ENCODE measurements around a stretch of chr1.

DNA sequence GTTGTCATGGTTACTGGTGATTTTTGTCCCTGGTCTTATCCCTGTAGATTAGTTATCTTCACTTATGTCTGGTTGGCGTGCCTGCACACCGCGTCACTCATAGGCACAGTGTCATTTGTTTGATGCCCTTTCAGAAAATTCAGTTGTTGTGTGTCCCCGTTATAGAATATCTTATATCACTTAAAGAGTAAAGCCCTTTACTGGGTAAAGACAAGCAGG lies 801 bp downstream of the PPP1R12B start:
- PRO-cap, 2 experiments: peak in 1 of 2 experiments; most common plus-strand start position 142 of the sequence (in 1)

DNA sequence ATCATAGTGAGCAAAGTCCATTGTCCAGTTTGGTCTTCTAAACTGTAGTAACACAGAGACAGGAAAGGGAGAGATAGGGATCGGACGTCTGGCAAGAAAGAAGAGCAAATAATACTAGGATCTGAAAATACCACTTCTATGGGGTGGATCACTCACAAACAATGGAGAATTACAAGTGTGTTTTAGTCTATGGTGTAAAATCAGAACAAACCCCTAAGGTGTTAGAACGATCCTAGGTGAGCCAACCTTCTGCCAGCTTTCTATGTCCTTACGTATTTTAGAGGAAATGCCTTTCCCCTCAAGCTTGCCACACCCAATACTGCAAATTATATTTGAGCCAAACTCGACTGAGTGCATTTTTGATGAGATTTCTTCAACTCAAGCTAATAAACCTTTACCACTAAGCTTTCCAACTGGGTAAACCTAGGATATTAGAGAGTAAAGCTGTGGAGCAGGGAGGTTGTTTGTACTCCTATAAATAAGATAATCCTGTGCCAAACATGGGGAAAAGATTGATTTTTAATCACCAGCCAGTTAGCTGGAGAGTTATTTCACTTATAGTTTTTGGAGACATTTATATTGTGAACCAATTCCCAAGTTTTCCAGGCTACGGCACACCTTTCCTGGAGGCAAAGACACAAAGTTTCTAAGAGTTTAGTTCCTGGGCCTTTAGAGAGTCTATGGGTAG lies 3.7 kb downstream of the ADIPOR1 start:
- PRO-cap, 2 experiments: no peak in any of the 2 experiments

- PRO-cap, 2 experiments: peak in 1 of 2 experiments; most common plus-strand start chr1:203022618 (in 1)
Measured at GRCh38 chr1:203022557-203022867, 3.8 kb upstream of the PPFIA4 start.

DNA sequence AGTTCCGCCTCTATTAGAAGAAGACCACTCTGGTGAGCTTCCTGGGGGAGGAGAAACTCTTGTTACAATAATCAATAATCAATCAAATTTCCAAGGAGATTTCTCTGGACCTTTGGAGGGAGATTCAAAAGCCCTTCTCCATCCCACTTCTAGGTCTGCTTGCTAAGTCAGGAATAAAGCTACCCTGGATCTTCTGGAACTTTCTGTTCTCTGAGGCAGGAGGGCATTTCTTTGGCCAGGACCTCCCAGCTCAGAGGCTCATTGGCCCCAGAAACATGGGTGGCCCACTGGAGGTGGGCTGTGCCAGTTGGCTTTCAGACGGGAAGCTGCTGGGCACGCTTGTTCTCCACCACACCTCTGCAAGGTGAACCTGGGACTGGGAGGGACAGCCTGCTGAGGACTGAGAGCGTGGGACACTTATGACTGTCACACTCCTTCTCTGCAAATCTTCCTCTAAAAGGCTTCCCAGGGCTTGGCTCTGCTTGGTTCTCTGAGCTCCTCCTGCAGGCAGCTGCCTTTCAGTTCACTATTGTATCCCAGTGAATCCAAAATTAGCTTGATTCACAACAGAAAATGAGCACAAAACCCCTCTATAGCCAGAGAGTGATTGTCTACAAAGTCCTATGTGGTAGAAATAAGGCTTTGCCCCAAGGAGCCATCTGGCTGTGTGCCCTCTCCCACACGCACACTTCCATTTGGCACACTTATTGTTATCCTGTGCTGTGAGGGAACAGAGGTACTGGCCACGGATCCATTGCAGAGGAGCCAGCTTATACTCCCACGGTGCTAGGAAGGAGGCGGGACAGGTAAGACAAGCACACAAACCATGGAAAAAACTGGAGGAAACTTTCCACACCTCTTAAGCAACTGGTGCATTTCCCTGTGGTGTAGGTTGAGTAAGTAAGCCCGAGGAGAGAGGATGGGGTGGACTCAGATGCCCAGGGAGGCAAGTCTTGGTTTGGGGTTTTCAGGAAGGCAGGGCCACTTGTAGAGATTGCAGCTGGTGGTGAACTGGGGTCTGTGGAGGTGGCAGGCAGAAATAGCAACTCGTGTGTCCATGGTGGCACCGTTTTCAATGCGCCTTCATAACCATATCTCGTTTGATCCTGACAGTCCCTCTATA lies 19.0 kb upstream of the BTG2 start:
- PRO-cap, 2 experiments: no peak in any of the 2 experiments

DNA sequence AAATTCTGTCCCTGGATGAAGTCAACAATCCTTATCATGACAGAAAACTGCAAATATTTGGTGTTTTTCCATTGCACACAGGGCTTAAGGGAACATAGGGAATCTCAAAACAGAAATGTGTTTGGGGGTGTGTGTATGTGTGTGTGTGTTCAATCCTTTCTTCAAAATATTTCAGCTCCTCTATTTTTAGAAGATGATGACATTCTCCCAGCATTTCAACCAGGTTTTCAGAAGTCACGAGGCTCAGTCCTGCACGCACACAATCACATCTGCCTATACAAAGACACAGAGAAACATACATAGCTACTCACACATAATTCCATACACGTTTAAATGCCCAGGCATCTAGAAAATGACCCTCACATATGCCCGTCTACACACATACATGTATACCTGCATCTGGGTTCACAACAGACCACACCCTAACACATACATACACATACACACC lies 28.0 kb upstream of the FMOD start:
- PRO-cap, 2 experiments: no peak in any of the 2 experiments

DNA sequence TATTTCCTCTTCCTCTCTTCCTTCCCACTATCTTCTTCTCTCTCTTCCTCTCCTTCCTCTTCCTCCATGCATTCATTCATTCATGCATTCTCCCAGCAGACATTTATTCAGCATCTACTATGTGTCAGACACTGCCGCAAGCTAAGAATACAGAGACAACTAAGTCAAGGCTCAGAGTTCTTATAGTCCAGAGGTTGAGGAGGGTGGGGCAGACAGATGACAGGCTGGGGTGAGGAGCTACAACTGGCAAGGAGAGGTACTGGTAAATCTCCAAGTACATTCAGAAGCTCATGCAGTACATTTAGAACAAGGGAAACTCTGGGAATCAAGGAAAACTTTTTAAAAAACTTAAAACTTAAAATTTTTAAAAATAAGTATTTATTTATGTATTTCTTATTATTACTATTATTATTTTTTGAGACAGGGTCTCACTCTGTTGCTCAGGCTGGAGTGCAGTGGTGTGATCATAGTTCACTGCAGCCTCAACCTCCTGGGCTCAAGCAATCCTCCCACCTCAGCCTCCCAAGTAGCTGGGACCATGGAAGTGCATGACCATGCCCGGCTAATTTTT lies 56.5 kb upstream of the FMOD start:
- PRO-cap, 2 experiments: no peak in any of the 2 experiments

GRCh38 chr1:203464272-203464725 lies 11.3 kb upstream of the PRELP start:
- PRO-cap, 2 experiments: no peak in any of the 2 experiments

DNA sequence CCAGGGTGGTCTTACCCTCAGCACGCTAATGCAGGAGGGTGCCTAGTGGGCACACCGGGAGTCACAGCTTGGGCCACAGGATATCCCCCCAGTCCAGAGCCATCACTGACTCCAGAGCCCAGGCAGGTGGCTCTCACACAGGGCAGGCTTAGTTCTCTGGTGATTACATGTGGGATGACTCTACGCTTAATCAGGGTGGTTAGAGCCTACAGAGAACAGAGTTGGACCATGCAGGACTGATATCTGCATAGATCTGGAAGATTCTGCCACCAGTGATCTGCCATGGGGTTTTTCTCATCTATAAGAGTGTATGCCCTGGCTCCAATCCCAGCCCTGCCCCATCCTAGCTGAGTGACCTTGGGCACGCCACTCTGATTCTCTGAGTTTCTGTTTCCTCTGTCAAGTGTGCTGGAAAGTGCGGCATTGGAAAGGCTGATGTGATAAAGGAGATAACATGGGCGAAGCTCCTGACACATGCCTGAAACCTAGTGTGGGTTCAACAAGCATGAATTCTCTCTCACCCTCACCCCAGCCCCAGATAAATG lies 27.3 kb downstream of the OPTC start:
- PRO-cap, 2 experiments: no peak in any of the 2 experiments

- PRO-cap, 2 experiments: no peak in any of the 2 experiments
Measured at GRCh38 chr1:203663054-203663812, 36.6 kb downstream of the ATP2B4 start.

DNA sequence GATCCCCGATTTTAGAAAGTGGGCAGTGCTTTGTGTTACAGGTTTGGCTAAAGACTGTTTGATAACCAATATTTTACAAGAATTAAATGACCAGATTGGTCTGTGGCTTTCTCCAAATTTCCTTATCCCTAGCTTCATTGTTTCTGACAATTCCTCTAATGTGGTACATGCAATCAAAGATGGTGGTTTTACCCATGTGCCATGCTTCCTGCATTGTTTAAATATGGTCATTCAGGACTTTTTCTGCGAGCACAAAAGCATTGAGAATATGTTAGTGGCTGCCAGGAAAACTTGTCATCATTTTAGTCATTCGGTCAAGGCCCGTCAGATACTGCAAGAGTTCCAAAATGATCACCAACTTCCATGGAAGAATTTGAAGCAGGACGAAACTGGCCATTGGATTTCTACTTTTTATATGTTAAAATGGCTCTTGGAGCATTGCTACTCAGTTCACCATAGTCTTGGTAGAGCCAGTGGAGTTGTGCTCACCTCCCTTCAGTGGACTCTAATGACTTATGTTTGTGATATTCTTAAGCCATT lies 3.7 kb downstream of the ZBED6 start:
- PRO-cap, 2 experiments: no peak in any of the 2 experiments

DNA sequence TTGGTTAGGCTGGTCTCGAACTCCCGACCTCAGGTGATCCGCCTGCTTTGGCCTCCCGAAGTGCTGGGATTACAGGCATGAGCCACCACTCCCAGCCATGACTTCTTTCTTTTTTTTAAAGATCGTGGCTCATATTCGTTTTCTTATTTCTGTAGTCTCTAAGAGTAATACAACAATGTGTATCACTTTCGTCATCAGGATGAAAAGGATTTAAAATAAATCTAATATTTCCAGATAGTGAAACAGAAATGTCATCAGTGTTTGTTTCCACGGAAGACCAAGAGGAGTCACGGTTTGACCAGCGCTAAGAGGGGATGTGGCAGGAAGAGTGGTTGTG lies 8.2 kb downstream of the SOX13 start:
- PRO-cap, 2 experiments: no peak in any of the 2 experiments

DNA sequence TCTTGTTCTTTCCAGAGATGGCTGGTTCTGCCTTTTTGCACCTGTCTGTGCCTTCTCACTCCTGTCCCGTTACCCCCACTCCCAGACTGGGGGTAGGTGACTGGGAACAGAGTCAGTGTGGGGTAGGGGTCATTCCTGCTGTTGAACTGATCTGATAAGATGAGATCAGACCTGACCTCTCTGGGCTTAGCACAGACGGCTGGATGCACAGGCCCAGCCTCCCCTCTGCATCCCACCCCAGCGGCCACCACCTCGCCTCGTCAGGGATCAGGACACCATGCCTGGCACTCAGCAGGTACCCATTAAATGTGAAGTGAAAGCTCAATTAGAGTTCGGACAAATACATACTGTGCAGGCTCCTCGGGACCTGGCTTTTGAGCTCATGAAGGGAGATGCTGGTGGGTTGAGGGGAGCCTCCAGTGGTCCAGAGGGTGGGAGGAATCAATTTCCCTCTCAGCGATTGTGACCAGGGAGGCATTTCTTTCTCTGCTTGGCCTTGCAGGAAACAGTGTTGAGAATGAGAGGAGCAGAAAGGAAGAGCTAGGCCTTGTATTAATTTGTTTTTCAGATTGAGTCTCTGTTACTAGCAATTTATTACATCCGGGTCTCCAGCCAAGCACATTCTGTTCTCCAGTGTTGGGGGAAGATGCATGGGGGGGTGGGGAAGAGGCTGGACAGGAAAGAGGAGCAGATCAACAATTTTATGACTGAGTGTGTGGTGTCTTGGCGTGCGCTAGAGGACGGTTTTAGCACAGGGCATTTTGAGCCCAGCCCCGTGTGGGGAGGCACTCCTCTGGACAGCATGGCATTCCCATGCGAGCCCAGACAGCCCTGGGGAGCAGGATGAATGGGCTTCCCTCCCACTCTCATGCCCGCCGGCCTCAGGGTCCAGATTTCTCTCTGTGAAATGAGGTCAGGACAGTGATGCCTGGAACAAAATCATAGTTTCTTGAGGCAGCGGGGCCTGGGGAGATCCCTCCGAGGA lies 15.9 kb downstream of the SOX13 start:
- PRO-cap, 2 experiments: no peak in any of the 2 experiments

GRCh38 chr1:204149458-204150233 lies 2.2 kb downstream of the ETNK2 start:
- PRO-cap, 2 experiments: no peak in any of the 2 experiments

GRCh38 chr1:204152438-204153004 lies 677 bp upstream of the ETNK2 start:
- PRO-cap, 2 experiments: no peak in any of the 2 experiments

DNA sequence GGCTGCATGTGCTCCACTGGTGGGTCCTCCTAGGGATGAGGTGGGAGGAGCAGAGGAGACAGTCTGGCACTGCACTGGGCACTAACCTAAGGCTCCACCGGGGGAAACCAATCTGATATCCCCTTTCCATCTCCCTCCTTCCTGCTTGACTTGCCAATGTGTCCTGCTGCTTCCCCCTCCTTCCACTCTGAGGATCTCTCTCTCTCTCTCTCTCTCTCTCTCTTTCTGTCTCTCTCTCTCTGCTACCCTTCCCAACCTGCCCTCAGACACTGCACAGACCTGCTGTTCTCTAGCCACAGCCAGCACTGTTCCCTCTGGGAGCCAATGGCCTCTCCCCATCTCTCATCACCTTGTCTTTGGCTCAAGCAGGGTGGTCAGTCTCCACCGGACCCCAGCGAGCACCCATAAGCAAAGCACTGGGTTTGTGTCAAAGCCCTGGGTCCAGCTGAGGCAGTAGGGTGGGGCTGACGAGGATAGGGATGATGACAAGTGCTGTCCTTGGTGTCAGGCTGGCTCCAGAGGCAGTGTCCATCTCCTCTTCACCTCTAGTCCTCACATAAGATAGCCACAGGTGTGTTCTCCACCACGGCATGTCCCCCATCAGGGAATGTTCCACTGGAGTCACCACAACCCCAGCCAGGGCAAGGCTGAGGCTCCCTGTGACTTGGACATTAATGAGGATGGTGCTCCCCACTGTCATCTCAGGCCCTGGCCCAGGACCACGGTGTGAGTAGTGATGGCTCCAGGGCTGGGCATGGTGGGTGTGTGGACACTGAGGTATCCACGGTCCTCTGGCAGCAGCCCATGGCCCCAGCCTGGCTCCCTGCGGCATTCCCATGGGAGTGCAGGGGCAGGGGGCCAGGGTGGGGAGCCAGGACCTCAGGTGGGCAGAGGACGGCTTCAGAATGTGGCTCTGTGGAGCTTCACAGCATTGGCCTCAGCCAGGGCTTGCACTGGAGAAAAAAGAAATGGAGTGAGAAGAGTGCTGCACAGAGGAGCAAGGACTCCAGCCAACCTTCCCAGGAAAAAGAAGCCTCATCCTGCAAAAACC lies 8.4 kb upstream of the GOLT1A start:
- PRO-cap, 2 experiments: no peak in any of the 2 experiments

- PRO-cap, 2 experiments: no peak in any of the 2 experiments
Measured at GRCh38 chr1:204256485-204256760, 42.6 kb upstream of the GOLT1A start.

DNA sequence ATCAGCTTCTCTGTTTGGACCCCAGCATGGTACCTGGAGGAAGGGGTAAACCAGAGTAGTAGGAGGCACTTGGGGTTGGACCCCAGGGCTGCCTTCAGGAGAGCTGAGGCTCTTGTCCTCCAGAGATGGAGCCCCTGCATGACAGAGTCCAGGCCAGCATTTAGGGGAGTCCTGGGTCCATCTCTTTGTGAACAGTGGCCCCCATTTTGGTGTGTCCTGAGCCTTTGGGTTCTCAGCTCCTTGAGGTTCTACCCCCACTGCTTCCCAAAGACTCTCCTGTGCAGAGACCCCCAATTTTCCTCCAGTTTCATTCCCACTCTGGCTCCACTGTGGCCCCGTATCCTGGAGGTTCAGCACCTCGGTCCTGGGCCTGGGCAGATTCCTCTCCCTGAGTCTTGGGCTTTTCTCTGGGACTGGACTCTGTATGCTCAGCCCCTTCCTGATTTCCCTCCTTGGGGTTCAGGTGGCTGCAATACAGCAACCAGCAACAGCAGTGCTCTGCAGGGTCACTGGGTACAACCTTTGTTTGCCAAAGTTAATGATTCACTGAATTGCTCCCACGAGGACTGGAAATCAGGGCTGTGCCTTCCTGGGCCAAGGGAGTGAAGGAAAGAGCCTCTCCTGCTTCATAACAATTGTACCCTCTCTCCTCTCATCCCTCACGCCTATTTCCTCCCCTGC lies 52.5 kb upstream of the GOLT1A start:
- PRO-cap, 2 experiments: no peak in any of the 2 experiments

- PRO-cap, 2 experiments: no peak in any of the 2 experiments
Measured at GRCh38 chr1:204273042-204273727, 59.4 kb upstream of the GOLT1A start.

GRCh38 chr1:204331857-204332461 lies 27.8 kb downstream of the PLEKHA6 start:
- PRO-cap, 2 experiments: no peak in any of the 2 experiments

DNA sequence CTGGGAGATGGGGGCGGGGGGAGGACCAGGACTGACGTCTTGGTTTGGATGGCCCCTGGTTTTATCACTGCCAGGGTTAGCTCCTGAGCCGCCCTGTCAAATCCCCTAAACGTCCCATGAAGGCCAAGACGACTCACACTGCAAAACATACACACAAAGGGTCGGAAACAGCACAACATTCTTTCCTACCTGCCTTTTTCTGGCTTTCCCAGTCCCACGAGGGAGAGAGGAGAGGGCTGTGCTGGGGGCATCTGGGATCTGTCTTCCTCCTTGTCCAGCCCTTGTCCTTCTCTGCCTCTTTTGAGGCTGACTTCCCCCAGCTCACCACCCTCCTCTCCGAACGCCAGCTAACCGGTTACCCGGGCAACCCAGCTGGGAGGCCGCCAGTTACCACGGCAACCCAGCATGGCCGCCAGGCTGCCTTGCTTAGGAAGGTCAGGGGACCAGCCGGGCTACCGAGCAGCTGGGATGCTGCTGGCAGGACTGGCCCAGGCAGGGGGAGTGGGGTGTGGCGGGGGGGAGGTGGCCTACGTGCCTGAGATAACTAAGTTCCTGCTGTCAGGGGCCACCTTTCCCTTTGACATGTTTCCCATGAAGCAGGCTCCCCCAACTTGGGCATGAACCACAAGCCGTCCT lies 8.9 kb downstream of the PLEKHA6 start:
- PRO-cap, 2 experiments: no peak in any of the 2 experiments